Amniotic epithelial cell (primary cell): Measurements from ENCODE around the genes SNX24 and CEP120.

DNA sequence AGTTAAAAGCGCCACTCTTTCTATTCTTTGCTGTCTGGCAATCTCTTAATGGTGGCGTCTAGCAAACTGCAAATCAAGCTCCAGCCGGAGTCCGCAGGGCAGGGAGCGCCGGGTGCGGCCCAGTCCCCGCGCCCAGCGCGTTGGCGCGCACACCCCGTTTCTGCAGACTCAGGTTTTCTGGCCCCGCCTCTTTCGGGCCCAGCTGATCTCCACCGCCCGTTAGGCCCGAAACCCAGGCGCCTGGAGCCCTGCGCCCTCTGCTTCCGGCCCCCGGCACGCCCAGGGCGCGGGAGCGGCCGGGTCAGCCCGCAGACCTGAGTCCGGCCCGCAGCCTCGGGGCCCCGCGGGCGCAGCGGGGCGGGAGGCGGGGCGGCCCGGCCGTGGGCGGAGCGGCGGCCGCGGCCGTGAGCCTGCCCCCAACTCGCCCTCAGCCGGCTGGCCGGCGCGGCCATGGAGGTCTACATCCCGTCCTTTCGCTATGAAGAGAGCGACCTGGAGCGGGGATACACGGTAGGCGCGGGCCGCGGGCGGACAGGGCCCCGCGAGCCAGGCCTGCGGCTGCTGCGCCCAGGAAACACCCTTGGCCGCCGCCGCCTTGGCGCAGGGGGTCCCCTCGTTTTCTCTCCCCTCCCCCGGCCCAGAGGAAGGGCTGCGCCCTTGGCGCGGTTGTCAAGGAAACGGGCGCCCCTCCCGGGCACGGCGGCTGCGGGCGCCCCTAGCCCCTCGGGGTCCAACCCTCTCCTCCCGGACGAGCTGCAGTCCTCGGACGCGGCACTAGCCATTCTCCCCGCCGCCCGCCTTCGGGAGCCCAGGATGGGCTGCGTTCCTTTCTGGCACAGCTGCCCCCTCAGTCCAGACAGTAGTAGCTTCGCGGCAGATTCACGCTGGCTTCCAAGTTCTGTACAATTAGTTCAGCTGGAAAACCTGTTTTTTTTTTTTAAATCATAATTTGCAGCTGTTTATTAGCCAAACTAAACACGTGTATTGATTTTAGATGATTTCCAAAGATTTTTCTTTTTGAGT lies at the start of gene SNX24:
TSS of gene SNX24 (plus strand) at position 430 of the 1,023 bp plus-strand sequence.
- RRBS: 2% methylated on average over 33 of the region's 97 CpGs

GRCh38 chr5:122846207-122846656 lies 819 bp downstream of the SNX24 start:
- RRBS: no CpG with 5 or more reads among the region's 2 CpGs

DNA sequence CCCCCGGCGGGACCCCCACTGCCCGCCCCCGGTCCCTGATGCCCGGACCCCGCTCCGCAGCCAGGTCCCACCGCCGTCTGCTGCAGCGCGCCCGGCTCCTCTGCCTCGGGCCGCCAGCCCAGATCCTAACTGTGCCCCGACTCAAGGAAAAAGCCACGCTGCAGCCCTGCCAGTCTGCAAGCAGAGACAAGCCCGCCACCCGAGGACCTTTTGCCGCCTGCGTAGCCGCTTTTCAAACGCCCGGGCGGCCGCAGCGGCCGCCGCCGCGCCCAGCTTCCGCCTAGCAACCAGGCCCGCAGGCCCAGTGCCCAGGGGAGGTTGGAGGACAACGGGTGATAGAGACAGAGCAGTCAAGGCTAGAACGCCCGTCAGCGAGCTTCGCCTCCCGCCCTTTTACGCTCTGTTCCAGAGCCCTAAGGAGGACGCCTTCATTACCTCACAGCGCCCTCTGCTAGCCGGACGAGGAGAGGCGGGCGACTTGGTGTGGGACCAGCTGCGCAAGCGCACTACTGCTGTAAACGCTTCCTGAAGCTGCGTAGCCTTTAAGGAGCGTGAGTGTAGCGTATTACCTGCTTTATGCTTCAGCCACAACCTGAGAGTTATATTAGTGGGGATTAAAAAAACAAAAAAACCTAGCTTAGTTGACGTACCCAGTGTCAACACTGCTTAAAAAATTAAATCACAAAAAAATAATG lies at the start of gene CEP120:
TSS of gene CEP120 (minus strand) at position 330 of the 695 bp plus-strand sequence.
- RRBS: 1% methylated on average over 8 of the region's 52 CpGs

DNA sequence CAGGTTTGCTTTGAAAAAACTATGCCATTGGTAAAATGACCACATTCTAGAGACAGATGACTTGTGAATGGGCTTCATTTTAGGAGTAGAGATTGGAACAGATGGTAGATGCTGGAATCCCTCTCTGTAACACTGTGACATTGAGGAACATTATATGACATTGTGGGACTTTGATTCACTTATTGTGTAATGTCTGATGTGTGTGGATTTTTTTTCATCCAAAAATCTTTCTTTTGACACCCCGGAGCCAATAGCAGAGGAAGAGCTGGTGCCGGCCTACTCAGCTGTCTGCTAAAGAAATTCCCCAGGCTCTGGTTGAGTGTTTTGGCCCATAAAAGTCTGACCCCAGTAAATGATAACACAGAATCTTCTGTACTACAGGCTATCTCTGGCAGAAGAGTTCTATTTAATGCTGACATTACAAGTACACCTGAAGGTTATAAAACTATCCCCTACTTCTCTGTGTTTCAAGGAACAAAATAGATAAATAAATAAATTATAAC lies 6.4 kb upstream of the CEP120 start:
- RRBS: no CpG with 5 or more reads among the region's 2 CpGs

DNA sequence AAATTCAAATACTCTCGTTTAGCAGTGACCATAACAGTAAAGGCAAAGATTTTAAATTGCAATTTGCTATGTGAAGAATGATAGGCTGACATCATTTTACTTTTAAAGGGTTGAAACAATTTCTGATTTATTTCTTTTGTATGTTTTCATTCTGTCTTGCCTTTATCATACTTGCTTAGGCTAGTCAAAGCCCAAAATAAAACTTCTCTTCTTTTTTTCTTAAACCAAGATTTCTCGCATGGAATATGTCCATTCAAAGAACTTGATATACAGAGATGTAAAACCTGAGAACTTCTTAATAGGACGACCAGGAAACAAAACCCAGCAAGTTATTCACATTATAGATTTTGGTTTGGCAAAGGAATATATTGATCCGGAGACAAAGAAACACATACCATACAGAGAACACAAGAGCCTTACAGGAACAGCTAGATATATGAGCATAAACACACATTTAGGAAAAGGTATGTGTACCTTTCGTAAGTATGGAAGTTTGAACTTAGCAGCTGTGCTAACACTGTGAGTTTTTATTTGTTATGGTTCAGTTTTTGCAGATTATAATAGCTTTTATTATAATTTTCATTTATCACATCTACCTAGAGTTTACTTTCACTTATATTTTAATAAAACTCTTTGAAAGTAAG lies 63.6 kb downstream of the CSNK1G3 start:
- RRBS: no CpG with 5 or more reads among the region's 5 CpGs

DNA sequence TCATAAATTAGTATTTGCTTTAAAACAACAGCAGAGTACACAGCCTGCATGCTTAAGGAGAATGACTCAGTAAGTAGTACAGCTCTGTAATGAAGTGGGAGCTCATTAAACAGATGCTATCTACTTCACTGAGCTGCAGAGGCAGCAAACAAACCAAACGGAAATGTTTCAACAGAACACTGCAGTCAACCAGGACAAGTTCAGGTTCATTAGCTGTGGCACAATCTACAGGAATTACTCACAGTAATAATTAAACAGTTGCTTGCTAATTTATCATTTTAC lies 302.3 kb downstream of the CSNK1G3 start:
- RRBS: no CpG with 5 or more reads among the region's 1 CpG

DNA sequence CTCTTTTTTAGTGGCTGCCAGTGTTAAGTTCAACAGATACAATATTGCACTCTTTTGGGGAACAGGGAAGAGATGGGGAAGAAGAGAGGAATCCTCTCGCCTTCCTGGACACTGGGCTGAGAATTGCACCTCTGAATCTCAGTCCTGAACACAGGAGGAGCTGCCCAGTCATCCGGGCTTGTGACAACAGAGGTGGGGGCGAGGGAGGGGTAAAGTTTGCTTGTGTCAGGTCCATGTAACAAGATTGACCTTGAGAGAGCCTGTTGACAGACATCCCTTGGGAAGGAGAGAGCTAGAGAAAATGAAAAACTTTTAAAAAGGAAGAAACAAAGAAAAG lies 363.5 kb downstream of the CSNK1G3 start:
- RRBS: no CpG with 5 or more reads among the region's 3 CpGs

DNA sequence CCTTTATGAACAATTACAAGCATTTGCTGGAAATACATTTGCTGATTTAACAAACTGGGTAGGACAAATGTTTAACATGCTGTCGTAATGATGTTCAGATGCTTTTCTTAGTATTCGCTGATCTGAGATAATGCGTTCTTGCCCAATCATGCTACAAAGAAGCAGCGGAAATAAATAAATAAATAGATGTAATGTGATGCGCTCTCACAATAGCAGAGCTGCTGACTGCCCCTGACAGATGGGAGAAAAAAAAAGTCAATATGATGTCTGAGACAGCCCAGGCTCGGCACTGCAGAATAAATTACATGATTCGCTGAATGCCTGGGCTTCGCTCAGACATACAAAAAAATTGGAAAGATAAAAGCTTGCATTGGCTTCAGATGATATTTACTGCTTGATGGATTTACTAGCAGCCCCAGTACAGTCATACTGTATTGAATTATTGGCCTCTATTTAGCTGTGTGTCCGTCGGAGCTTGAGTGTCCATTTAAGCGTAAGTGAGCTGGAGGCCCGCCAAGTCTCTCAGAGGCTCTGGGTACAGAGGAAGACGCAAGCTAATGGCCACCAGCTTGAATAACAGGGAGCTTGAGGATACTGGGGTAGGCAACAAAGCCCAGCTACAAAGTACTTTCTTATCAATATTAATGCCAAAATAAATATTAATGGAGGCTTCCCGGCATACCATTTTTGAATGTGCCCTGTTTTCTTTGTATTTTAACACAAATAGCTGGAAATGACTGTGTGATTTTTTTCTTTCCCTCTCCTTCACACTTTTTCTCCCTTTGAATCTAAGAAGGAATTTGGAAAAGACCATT lies 615.8 kb downstream of the CSNK1G3 start:
- RRBS: no CpG with 5 or more reads among the region's 14 CpGs

DNA sequence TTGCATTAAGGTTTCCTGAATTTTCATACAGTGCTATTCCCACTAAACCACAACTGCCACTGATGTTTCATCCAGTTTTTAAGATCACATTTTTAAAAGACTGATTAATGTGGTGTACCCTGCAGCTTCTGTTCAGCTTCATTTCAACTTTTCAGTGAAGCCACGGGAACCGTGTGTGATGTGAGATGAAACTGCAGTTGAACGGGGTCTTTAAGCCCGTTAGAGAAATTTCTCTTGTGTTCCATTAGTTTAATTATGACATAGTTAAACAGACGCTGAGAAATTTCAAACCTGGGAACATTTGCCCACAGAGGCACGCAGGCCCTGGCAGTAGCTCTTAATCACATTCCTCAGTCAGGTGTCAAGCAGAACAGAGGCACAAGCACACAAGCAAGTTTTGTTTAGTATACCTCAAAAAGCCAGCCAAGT lies 147.1 kb downstream of the ZNF608 start:
- RRBS: no CpG with 5 or more reads among the region's 6 CpGs

DNA sequence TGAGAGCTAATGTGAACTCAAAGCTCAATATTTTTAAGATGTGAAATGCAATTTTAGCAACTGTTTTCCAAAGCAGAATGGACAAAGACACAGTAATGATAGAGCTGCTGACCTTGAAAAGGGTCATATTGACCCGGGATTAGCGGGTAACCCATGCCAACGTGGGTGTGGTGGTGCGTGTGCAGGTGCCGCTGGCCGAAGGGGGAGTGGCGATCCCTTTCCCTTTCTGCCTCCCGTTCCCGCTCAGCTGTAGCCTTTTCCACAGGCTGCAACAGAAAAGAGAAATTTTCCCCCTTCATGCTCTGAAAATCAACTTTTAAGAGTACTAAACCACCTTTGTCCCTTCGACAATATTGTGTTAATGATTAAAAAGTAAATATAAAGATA lies 105.3 kb downstream of the ZNF608 start:
- RRBS: no CpG with 5 or more reads among the region's 10 CpGs

- RRBS: no CpG with 5 or more reads among the region's 4 CpGs
These were observed 69.0 kb downstream of the ZNF608 start for GRCh38 chr5:124677478-124677742.

GRCh38 chr5:124743211-124743530 lies 3.3 kb downstream of the ZNF608 start:
- RRBS: no CpG with 5 or more reads among the region's 4 CpGs

- RRBS: no CpG with 5 or more reads among the region's 3 CpGs
These were observed 232.7 kb upstream of the ZNF608 start for GRCh38 chr5:124979116-124979622.

- RRBS: no CpG with 5 or more reads among the region's 2 CpGs
These were observed 478.9 kb upstream of the ZNF608 start for GRCh38 chr5:125225401-125225641.

GRCh38 chr5:126043994-126044699 lies 379.1 kb upstream of the GRAMD2B start:
- RRBS: no CpG with 5 or more reads among the region's 7 CpGs

DNA sequence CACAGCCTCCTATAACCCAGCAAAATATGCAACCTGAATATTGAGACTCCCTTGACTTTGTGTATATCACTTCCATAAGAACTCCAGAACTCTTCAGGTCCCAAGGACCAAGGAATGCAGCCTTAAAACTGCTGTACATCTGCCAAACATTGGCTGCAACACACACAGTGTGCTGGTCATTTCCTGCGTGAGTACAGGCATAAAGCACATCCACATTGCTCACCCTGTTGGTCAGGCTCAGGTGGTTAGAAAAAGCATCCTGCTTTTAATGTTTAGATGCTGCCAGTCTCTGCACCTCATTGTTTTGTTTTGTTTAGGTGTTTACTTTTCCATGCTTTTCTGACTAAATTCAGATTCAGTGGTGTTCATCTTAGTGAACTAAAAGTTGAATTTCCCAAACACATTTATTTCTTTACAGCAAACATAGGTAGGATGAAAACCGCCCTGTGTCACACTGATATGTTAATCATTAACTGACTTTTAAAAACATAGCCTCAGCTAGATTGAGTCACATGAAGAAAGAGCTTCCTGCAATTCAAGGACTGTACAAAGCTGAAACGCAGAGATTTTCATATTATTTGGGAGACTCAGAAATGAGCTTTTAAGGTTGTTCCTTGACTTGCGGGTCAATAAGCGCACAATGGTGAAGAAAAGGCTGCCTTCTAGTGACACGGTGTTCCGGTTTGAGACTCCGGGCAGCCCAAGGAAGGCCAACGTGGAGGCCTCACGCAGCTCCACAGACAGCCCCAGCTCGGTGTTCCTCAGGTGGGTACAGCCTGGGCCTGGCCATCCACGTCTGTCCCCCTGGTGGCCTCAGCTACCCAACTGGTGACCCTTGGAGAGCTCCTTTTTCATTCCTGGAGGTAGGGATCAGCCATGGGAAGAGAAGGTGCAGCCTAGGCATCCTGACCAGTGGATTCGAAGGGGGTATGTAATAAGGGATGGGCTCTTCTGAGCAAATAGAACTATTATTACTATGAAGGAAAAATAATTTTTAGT lies 52.1 kb upstream of the GRAMD2B start:
- RRBS: no CpG with 5 or more reads among the region's 13 CpGs

DNA sequence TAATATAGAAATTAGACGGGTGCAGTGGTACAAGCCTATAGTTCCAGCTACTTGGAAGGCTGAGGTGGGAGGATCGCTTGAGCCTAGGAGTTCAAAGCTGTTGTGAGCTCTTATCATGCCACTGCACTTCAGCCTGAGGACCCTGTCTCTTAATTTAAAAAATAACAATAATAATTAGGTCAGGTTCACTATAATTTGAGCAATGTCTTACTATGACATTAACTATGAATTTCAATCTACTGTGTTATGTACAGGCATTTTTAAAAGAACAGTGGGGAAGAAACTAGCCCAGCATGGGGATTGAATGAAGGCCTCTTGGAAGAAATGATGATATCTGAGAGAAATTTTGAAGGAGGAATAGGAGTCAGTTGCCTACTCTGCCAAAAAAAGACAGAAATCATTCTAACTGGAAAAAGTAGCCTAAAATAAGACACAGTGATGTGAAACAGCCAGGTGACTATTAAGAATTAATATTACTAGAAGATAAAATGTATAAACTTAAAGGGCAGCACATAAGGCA lies 13.3 kb downstream of the GRAMD2B start:
- RRBS: no CpG with 5 or more reads among the region's 2 CpGs

DNA sequence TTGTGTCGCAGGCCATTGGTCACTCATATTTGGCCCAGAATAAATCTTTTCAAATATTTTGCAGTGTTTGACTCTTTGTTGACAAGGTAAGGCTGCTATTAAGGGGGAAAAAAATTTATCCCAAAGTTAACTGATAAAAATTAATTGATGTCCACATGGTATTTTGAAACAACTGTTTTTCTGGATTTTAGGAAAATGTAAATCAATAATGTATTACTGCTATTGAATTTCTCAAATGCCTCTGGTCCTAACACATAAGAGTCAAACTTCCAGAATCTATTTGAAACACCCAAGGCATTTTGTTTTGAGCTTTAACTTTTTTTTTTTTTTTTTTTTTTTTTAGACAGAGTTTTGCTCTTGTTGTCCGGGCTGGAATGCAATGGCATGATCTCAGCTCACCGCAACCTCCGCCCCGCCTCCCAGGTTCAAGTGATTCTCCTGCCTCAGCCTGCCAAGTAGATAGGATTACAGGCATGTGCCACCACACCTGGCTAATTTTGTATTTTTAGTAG lies 75.9 kb downstream of the ALDH7A1 start:
- RRBS: no CpG with 5 or more reads among the region's 5 CpGs

DNA sequence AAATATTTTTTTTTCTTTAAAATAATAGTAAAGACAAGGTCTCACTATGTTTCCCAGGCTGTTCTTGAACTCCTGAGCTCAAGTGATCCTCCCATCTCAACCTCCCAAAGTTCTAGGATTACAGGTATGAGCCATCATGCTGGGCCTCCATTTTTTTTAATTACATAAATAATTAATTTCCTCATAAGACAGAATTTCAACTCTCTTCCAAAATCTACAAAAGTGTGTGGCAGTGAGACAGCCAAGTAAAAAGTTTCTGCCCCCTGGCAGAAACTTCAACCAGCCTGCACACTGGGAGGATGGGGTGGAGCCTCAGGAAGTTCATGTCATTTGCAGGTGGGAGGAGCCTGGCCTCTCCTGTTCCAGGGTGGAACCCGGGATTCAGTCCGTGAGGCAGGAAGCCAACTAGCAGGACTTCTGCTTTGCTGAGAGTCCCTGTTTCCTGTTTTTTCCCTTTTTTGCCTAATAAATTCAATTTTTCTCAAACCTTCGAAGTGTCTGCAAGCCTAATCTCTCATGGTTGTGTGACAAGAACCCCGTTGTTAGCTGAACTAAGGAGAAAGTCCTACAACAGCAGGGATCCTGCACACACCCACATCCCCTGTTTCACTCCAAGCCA lies 69.5 kb downstream of the ALDH7A1 start:
- RRBS: no CpG with 5 or more reads among the region's 4 CpGs